B cell (primary cell): ENCODE measurements around a stretch of chr7.

- PRO-cap: unidirectional peak, plus-strand start at chr7:28152099
- CAGE, long polyA plus RNA: no peak
These were observed 28.5 kb downstream of the JAZF1 start for GRCh38 chr7:28151943-28152575.

DNA sequence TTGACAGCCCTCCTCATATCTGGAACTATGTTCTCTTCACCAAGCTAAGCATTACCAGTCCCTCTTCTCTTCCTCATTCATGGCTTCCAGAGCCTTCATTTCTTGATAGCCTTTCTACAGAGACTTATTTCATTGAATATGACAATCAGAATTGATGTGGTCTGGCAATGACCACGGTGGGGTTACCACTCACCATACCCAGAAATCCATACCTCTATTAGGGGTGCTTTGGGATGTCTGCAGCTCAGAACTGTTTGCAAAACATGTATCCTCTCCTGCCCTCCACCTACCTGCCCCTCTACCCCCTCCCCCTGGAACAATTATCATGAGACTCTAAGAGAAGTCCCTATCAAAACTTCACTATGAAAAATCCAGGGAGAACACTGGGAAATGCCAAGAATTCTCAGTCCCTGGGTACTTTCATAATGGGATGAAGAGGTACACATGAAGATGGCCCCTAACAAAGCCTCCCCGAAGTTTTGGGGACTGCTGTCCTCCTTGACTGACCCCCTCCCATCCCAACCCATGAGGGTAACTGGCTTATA is 26.9 kb downstream of the JAZF1 start:
- PRO-cap: no peak
- CAGE, long polyA plus RNA: no peak

- PRO-cap: no peak
- CAGE, long polyA plus RNA: no peak
These were observed 56.6 kb upstream of the JAZF1 start for GRCh38 chr7:28237144-28237728.

DNA sequence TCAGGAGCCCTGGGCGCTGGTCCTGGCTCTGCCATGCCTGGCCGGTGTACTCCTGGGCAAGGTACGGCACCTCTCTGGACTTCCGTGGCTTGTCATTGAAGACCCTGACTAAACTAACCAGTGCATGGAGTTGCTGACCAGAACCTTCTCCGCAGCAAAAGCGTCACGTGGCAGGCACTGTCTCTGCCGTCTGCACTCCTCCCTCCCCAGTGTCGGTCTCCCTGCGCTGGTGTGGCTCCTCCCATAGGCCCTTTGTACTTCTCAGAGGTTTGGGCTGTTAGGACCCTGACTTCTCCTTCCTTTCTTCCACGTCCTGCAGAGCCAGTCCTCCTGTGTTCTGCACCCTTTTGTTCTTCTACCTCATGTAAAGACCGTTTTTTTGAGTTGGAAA is 100.6 kb upstream of the CREB5 start:
- PRO-cap: no peak
- CAGE, long polyA plus RNA: no peak

GRCh38 chr7:28327197-28327582 is 85.1 kb upstream of the CREB5 start:
- PRO-cap: no peak
- CAGE, long polyA plus RNA: no peak

DNA sequence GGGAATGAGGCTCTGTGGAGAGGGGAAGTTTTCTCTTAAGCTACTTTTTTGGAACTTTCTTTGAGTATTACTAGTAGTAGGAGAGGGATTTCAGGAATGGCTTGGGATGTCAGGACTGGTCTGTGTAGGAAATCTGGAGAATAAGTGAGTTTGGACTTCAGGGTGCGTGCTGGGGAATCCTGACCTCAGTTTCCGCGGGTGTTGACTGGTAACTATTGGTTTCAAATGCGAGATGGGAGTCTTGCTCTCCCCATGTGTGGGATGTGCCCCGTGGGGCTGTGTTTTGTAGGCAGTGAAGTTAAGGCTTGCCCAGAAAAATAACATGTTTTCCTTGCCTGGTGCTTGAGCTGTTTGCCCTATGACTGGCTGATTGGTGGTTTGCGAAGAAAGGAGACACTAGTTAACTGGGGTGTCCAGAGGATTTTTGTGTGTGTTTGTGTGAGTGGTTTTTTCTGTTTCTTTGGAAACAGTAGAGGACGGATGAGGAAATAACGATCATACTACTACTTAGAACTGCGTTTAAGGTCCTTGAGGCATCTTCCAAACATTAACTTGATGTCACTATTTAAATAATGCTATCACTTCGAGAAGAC is 61.9 kb downstream of the CREB5 start:
- PRO-cap: no peak
- CAGE, long polyA plus RNA: no peak

- PRO-cap: no peak
- CAGE, long polyA plus RNA: no peak
These were observed 104.0 kb downstream of the CREB5 start for GRCh38 chr7:28516335-28516621.

- PRO-cap: no peak
- CAGE, long polyA plus RNA: no peak
These were observed 200.9 kb downstream of the CREB5 start for GRCh38 chr7:28613105-28613667.

DNA sequence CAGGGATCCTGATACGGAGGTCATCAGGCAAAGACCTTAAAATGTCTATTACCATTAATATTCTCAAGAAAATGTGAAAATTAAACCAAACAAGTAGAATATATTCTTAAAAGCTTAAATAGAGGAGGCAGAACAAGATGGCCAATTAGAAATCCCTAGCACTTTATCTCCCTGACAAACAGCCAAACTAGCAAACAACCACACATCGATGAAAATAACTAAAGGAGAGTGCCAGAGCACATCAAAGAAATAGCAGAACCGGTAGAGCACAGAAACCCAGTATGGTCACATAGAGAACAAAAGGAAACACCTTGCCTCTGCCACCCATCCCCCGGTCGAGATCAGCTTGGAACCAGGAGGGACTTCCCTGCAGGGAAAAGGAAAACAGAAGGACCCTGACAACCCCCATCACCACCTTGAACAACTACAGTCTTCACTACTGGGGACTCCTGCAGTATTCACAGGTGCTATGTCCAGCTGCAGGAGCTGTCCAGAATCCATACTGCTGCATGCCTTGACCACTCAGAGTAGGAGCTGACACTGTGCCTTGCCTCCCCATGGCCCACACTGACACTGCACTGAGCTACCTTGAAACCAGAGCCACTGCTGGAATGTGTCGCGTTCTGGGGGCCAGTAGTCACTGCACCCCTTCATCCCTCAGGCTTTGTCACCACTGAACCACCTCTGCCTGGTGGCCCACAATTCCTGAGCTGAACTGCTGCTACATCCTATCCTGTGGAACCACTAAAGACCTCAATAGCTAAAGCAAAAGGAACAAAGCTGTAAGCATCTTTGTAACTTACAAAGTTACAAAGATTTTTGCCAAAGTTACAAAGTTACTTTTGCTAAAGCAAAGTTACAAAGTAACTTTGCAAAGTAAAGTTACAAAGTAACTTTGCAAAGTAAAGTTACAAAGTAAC is 66.9 kb downstream of the TRIL start:
- PRO-cap: no peak
- CAGE, long polyA plus RNA: no peak

- PRO-cap: no peak
- CAGE, long polyA plus RNA: no peak
These were observed 2.6 kb downstream of the TRIL start for GRCh38 chr7:28955479-28956077.

DNA sequence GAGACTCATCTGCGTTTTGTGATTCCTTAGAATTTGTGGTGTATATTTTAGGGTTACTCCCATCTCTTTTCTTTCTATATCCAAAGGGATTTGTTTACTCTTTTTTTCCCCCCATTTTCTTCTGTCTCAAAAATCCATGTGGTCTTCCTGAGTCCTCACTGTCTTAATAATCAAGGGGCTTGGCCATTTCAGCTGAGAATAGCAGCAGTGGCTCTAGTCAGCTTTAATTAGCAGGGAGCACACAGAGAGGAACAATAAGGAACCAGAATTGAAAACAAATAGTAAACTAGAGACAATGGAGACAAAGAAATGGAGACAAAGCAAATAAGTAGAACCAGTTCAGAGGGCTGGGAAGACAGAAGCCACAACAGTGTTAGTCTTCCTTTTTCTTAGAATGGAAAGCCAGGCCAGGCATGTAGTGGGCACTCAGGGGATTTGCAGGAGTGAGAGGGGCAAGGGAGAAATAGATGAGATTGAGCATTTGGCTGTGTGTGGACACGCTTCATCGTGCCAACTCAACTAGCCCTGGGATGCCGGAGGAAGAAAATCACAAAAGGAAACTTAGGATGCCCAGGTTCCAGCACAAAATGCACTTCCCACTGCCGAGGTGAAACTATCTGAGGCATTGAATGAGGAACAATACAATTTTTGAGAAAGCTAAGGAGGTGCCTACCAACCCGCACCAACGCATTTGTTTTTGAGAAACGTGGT is 94.0 kb downstream of the CHN2 start:
- PRO-cap: no peak
- CAGE, long polyA plus RNA: no peak

- PRO-cap: no peak
- CAGE, long polyA plus RNA: no peak
These were observed 110.2 kb downstream of the CHN2 start for GRCh38 chr7:29304632-29305404.

- PRO-cap: no peak
- CAGE, long polyA plus RNA: no peak
These were observed 45.7 kb downstream of the PRR15 start for GRCh38 chr7:29609037-29610015.

DNA sequence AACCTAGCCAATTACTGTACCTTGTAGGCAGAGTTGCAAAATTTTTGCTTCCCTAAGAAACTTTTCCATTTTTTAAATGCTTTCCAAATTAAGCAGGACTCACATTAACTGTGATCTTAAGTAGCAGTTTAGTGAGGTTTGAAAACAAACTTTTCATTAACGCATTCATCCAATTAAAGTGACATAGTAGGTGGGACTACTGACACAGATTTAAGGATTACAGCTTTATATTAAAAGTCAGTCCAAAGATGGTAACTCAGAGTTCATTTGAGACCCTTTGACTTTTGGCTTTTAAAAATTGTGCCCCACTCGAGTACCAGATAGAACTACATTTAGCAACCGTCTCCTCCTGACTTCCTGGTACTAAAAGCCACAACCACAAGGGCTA is 120.4 kb downstream of the PRR15 start:
- PRO-cap: no peak
- CAGE, long polyA plus RNA: no peak

- PRO-cap: no peak
- CAGE, long polyA plus RNA: no peak
These were observed 63.1 kb downstream of the SCRN1 start for GRCh38 chr7:29926247-29927221.

- PRO-cap: bidirectional peak, plus-strand start at chr7:29989045, minus-strand start at chr7:29988702
- CAGE, long polyA plus RNA: no peak
These were observed 602 bp downstream of the SCRN1 start for GRCh38 chr7:29988816-29989582.

DNA sequence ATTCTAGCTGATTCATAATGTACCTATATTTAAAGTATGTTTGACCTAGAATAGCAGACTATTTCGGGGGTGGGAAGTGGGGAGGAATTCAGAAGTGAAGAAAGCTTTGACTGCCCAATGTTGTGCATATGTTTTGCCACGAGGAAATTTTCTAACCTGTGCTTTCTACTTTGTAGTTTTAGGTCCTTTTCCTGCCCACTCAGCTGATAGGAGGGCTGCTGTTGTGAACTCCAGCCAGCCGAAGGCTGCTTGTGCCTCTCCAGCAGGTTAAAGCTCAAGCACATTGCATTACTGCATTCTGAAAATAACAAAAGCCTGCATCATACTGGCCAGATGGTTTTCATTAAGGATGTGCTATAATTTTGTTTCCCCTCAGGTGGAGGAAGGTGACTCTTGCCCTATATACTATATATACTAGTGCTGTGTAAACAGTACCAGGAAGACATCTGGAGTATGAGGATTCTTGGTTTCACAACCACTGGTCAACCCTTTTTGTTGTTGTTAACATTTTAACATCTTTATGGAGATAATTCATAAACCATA is 4.5 kb downstream of the PLEKHA8 start:
- PRO-cap: no peak
- CAGE, long polyA plus RNA: no peak

GRCh38 chr7:30078671-30079185 is 50.5 kb downstream of the PLEKHA8 start:
- PRO-cap: no peak
- CAGE, long polyA plus RNA: no peak

- PRO-cap: no peak
- CAGE, long polyA plus RNA: no peak
These were observed 22.3 kb downstream of the MTURN start for GRCh38 chr7:30156910-30157628.

DNA sequence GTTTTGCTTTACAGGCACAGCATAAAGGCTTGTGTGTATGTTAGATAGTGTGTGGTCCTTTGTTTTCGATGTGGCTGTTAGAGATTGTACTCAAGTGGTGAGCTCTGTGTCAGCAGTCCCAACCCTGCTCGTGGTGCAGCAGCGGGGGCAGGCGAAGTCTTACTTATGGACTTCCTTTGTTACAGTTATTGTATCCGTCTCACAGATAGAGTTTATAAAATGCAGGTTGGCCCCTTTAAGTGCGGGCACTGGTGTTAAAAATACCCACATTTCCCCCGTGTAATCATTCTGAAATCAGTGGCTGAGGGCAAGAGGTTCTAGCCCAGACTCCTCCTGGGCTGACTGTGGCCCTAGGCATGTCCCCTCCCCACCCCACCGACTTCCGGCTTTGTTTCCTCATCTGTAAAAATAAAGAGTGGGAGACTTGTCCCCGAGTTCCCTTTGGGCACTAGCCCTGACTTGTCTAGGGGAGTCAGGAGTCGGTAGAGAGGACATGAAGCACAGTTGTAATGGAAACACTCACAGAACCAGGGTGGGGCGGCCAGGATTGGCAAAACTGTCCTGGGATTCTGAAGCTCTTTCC is 28.6 kb downstream of the MTURN start:
- PRO-cap: no peak
- CAGE, long polyA plus RNA: no peak